Tibial artery (tissue), 1 donor: ENCODE measurements around a stretch of chr12.

- PRO-cap: no peak
Observed at GRCh38 chr12:1780435-1781128, 39.8 kb upstream of the LRTM2 start.

DNA sequence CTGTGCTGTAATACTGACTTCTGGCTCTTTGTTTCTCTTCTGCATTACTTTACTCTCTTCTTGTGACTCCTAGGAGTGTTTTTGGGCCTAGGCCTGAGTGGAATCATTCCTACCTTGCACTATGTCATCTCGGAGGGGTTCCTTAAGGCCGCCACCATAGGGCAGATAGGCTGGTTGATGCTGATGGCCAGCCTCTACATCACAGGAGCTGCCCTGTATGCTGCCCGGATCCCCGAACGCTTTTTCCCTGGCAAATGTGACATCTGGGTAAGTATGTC lies 36.6 kb upstream of the LRTM2 start:
- PRO-cap: no peak

DNA sequence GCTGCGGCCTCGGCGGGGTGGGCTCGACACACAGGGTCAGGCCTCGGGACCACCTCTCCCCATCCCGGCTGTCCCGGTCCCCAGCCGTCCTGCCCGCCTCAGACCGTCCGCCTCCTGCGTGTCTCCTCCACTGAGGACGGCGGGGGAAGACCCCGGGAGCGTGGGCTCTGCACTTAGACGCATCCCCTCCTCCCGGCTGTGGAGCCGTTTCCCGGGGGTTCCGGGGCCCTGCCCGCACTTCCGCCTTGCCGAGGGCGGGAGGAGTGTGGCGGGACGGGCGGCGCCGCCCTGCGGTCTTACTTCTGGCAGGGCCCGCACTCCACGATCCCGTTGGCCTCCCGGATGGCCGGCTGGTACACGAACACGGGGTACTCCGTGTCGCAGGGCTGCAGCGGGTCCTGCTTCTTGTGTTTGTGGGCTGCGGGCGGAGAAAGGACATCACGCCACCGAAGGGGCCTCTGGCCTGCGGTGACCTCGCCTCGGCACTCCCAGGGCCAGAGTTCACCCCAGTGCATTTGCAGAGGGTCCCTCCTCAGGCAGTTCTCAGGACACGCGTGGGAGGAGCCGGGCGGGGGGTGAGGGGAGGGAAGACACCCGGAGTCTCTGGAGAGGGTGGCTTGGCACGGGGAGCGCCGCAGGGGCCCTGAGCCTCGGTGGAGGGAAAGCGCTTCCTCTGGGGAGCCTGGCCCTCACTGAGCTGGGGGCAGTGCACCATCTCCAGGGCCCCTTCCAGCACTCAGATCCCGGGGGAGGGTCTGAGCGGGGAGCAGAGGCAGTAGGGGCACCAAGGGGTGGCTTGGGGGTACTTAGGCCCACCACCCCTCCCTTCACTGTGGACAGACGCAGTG lies 23.0 kb upstream of the LRTM2 start:
- PRO-cap: bidirectional peak, plus-strand start at position 237 of the sequence, minus-strand start at position 240 of the sequence

DNA sequence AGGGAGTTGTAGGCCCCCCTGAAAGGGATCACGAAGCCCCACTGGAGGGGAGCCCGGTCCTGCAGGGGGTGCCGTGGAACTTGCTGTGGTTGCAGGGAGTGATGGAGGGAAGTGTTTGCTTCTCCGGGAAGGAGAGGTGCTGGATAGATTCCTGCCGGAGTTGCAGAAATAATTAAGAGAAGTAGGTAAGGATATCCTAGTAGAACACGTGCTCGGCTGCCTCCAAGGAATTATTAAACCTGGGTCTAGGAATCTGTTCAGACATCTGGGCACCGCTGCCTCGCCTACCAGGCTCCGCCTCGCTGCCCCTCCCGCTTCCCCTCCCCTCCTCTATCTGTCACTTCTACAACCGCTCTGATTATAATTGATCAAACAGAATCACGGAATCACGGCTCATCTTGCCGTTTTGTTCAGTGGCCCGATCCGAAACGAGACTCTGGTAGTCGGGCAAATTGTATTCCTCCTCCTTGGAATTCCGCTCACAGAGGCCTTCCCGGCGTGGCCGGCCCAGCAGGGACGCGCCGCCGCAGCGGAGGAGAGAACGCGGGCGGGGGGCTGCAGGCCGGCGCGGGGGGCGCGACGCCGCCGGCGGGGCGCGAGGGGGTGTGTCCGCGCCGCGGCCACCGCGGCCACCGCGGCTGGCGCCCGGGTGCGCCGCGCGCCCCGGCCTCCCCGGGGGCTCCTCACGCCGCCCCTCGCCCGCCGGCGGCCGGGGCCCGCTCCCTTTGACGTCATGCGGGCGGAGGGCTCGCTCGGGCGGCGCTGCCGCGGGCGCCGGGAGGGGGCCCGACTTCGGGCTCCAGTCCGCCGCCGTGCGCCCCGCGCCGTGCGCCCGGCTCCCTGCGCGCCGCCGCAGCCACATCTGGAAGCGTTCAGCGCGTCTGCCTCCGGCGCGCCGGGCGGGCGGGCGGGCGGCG lies 531 bp upstream of the CACNA1C start:
- PRO-cap: bidirectional peak, plus-strand start outside the sequence, minus-strand start at position 860 of the sequence

- PRO-cap: no peak
Observed at GRCh38 chr12:2068959-2069636, 16.3 kb downstream of the CACNA1C start.

- PRO-cap: bidirectional peak, plus-strand start at chr12:2084612, minus-strand start at chr12:2084598; unidirectional peak, minus-strand start at chr12:2084680
Observed at GRCh38 chr12:2084361-2085050, 31.7 kb downstream of the CACNA1C start.

- PRO-cap: no peak
Observed at GRCh38 chr12:2147159-2147608, 94.4 kb downstream of the CACNA1C start.

GRCh38 chr12:2205981-2206557 lies 153.3 kb downstream of the CACNA1C start:
- PRO-cap: no peak

DNA sequence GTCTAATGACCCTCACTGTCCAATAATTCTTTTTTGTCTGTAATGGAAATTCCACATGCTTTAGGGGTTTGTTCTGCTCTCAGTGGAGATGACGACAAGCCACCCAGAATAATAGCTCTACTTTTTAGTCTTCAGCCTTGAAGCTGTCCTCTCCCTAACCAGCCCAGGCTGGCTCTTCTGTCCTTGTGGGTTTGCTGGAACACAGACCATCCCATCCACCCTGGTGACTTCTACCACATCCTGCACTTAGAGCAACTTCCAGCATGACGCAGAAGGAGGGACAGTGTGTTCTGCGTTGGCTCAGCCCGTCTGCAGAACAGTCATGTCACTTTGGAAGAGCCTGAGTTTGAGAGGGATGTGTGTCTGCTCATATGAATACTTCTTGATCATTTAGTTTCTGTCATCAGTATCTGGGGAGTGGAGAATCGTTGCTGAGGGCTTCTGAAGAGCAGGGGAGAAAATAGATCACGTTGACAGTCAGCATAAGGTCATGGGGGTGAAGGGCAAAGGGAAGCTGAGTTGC lies 198.0 kb downstream of the CACNA1C start:
- PRO-cap: no peak

- PRO-cap: no peak
Observed at GRCh38 chr12:2268374-2269384, 215.9 kb downstream of the CACNA1C start.

DNA sequence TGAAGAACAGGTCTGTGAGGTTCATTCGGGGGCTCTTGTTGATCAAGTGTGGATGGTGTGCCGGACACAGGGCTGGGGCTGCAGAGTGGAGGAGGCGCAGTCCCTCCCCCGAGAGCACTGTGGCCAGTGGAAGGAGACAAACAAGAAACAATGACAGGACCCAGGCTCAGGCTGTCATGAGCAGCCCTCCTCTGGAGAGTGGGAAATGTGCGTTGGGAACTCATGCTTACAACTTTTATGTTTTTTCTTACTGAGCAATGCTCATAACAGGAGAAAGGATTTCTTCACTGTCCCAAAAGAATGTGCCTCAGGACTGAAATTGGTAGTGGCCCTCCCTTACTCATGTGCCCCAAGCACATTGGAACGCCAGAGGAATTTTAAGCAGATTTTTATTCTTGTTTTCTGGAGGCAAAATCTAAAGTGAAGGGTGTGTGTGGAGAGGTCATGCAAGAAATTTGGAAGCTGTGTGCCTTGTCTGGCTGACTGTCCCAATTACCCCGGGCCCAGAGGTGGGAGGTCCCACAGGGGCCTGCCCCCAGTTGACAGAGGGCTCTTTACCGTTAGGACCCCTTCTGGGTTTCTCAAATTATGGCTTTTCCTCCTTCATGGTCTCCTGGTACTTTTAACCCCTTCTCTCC lies 233.9 kb downstream of the CACNA1C start:
- PRO-cap: no peak

- PRO-cap: no peak
Observed at GRCh38 chr12:2325589-2326111, 272.9 kb downstream of the CACNA1C start.

DNA sequence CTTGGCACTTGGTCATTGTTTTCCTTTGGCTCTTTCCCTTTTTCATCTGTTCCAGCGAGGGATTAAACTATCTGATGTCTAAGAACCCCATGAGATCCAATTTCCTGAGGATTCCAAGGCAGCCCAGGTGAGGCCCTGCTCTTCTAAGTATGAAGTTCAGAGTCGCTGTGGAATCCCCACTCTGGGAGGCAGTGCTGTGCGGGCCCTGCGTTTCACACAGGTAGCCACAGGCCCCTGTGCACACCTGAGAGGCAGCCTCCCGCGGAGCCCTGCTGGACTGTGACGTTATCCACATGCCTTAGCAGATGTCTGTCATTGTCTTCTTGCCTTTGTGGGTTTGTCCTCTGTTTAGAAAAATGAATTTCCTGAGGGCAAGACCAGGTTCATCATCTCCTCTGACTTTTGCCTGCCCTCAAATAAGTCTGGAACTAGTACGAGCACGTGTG lies 288.5 kb downstream of the CACNA1C start:
- PRO-cap: no peak

GRCh38 chr12:2359088-2359677 lies 306.4 kb downstream of the CACNA1C start:
- PRO-cap: no peak

GRCh38 chr12:2490767-2491340 lies 303.9 kb upstream of the FKBP4 start:
- PRO-cap: no peak

GRCh38 chr12:2540377-2541257 lies 254.2 kb upstream of the FKBP4 start:
- PRO-cap: no peak

- PRO-cap: no peak
Observed at GRCh38 chr12:2553610-2554167, 241.1 kb upstream of the FKBP4 start.

GRCh38 chr12:2613747-2614330 lies 180.9 kb upstream of the FKBP4 start:
- PRO-cap: no peak

DNA sequence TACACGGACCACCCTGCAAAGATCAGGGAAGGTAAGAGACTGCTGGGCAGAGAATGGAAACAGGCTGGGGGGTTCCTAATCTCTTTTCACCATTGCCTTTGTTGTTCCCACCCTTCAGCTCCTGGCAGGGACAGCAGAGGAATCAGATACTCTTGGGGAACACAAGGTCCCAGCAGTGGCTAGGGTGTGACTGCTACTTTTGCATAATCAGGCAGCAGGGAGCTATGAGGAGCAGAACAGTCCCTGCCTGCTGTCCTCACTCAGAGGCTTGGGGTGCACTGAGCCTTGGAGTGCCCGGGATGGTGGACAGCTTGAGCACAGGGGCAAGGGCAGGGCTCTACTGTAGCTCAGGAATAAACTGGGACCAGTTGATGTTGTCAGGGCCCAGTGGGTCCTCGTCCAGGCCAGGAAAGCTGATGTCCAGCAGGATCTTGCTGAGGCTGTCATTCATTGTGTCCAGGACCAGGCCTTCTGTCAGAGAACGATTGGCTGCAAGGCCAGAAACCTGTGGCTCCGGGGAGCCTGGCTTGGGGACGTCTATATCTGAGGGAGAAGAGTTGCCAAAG lies 1.5 kb upstream of the TEX52 start:
- PRO-cap: no peak

- PRO-cap: no peak
Observed at GRCh38 chr12:2960333-2961131, 1.3 kb downstream of the TEAD4 start.